Colonic mucosa (tissue), 1 donor: Measurements from ENCODE around the gene EDN3.

- PRO-cap, result no peak
These were observed 2.7 kb downstream of the PMEPA1 start for GRCh38 chr20:57707120-57707607.

DNA sequence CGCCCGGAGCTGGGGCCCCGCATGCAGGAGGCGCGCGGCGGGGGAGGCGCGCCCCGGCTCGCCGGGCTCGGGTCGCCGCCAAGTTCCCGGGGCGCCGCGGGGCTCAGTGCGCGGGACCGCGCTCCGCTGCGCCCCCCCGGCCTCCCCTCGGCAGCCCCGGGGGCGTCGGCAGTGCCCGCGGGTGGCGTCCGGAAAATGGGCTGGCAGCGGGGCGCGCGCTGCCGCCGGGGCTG is 250 bp downstream of the PMEPA1 start:
- PRO-cap, result no peak

DNA sequence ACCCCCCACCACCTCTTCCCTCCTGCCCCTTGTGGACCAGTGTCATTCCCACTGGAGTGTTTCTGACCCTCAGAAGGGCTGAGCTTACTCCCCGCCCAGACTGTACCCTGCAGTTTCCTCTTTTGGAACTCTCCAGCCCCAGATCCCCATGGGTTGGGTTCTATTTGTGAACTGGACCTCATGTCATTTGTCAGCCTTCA is 92.4 kb upstream of the PMEPA1 start:
- PRO-cap, result no peak

DNA sequence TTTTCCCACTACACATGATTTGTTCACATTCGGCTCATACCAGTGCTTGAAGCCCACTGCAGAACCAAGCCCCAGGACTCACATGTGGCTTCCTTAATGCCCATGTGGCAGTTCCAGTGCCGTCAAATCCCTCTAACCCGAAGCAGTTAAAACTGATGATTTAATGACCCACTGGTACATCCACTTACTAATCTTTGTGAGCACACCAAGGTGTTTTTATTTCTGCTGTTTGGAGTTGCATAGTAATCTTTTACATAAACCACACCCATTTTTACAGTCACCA is 154.3 kb upstream of the C20orf85 start:
- PRO-cap, result unidirectional peak, minus-strand start at position 134 of the sequence

GRCh38 chr20:58039432-58040288 is 111.0 kb upstream of the C20orf85 start:
- PRO-cap, result no peak

DNA sequence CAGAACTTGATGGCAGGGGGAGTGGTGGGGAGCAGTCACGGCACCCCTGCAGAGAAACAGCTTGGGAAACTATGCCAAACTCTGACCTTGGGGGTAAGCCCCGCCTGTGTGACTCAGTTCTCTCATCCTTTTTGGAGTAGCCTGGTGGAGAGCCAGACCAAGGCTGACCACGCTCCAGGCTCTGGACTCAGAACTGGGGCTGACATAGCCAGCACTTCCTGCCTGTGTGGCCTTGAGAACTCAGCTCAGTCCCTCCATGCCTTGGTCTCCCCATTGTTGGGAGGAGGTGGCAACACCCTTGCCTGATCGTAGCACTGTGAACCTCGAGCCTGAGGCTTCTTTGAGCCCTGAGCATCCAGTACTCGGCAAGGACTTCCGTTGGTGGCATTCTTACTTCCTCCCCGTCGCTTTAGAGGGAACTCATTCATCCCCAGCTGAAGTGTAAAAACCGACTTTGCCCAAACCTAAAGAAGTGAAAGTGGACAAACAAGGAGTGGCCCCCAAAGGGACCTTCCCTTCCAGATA is 76.0 kb upstream of the C20orf85 start:
- PRO-cap, result no peak

DNA sequence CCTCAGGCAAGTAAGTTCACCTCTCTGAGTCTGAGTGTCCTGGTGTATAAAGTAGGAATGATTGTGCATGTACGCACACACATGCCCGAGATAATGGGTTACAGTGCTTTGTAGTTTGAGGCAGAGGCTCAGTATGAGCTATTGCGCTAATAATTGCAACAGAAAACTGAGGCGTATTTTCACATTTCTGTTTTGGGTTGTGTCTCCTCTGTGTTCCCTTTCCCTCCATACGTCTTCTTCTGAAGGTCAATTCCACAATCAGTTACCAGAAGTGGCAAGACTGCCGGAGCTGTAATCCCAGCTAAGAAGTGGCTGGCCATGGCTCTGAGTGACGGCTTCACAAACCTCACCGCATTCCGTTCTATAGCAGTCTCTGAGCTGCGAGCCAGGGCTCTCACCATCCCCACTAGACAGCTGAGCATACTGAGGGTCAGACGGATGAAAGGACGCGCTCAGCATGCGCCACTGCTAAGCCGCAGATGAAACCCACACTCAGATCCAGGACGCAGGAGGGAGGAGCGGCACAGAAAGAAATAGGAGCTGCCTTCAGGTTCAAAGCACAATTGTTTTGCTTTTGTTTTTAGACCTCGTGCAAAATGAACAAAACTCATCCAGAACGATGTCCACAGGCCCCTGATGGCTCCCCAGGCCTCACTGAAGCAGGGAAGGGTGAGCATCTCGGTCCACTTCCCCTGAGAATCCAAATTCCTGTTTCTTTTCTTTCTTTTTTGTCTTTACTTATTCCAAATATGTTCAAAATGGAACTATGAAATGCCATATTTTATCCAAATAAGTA is 20.1 kb upstream of the C20orf85 start:
- PRO-cap, result no peak

- PRO-cap, result no peak
These were observed 27.0 kb downstream of the RAB22A start for GRCh38 chr20:58336453-58337062.

GRCh38 chr20:58338755-58339133 is 29.2 kb downstream of the RAB22A start:
- PRO-cap, result no peak

- PRO-cap, result no peak
These were observed 40.0 kb upstream of the STX16 start for GRCh38 chr20:58610960-58611594.

- PRO-cap, result no peak
These were observed 27.2 kb upstream of the STX16 start for GRCh38 chr20:58623651-58624515.

DNA sequence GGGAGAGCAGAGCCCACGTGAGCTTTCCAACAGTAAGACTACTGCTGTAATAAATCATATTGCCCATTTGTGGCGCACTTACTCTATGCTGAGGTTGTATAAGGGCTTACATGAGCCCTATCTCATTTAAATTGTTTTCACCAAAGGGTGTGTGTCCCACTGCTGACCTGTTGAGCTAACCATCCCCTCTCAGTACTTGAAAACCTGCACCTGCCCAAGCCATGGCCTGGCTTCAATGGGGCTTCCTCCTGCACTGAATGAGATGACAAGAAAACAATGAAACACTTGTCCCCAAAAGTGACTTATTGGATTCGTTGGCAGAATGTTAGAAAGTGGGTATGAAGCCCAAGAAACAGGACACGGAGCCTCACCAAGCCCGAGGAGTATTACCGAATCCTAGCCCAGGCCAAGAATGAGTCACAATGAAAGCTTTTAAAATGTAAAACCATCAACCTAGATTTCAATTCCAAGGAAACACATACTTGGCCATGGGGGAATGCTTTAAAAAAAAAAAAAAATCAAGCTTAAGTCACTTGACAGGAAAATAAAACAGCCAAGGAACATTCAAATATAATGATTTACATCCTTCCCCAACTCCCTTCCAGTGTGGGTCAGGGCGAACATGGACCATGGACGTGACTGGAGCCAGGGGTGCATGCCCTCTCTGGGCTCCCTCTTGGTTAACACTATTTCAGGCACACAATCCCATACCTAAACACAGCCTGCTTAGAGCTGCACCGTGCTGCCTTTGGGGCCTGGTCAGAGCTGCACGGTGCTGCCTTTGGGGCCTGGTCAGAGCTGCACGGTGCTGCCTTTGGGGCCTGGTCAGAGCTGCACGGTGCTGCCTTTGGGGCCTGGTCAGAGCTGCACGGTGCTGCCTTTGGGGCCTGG is 3.2 kb upstream of the STX16 start:
- PRO-cap, result no peak

DNA sequence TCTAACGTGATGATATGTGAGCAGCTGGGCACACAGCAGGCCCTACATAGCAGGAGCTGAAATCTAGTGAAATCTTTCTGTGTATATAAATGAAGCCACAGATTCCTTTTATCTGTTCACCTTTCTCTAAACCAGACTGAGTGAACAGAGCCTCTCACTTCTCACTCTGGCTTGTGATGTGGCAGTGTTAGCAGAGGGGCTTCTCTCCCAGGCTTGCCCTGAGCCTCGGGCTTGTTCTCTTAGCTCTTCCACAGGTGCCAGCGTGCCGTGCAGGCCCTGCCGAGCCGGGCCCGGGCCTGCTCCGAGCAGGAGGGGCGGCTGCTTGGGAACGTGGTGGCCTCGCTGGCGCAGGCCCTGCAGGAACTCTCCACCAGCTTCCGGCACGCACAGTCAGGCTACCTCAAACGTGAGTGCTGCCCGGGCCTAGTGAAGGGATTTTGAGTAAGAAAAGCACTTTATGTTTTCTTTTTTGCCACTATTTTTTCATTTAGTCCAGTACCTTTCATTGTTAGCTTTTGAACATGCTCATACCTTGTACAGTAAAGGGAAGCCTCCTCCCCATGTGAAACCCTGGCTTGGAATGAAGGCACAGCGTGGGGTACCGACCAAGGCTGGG is 18.1 kb downstream of the STX16 start:
- PRO-cap, result no peak

DNA sequence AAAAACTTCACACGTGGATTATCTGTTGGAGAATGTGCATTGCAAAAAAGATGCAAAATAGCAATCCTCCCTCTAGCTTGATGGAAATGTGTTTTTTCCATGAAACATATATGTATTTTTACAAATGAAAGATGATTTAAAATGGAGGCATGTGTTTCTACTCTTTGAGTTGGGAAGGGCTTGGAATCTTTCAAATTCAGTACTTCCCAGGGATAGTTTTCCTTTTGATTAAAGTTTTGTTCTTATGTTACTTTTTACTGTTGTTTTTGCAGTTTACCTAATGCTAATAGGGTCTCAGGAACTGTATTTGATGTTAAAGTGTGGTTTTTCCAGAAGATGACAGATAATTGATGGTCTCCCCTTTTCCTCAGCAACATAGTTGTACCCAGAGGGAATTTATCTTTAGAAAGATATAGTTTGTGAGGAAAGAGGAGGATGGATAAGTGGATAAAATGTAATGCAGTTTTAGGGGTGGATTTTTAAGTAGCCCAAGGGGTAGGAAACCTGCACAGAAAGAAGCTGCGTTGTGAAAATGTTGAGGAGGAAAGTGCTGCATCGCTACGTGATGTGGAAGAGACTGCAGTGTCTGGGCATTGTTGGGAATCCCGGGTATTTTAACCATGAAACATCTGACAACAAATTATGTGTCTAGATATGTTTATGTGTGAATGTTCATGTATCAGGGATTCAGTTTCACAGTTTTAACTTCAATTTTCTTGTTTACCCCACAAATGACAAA is 3.5 kb downstream of the GNAS start:
- PRO-cap, result no peak

GRCh38 chr20:59002227-59002570 is 4.9 kb downstream of the CTSZ start:
- PRO-cap, result no peak

GRCh38 chr20:59002571-59003730 is 4.1 kb downstream of the CTSZ start:
- PRO-cap, result no peak

DNA sequence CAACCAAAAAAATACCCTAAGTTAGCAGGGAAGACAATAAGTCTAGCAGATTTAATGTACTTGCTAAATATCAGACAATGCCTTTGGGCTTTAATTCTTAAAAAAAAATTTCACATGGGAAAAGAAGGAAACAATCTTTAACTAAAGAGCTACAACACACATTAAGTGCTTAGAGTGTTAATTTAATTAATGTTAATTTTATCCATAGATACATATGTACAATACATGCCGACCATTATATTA is 325 bp downstream of the TUBB1 start:
- PRO-cap, result no peak

- PRO-cap, result no peak
These were observed 21.2 kb upstream of the PRELID3B start for GRCh38 chr20:59063756-59064132.

GRCh38 chr20:59149498-59150619 is 13.8 kb upstream of the ZNF831 start:
- PRO-cap, result no peak

DNA sequence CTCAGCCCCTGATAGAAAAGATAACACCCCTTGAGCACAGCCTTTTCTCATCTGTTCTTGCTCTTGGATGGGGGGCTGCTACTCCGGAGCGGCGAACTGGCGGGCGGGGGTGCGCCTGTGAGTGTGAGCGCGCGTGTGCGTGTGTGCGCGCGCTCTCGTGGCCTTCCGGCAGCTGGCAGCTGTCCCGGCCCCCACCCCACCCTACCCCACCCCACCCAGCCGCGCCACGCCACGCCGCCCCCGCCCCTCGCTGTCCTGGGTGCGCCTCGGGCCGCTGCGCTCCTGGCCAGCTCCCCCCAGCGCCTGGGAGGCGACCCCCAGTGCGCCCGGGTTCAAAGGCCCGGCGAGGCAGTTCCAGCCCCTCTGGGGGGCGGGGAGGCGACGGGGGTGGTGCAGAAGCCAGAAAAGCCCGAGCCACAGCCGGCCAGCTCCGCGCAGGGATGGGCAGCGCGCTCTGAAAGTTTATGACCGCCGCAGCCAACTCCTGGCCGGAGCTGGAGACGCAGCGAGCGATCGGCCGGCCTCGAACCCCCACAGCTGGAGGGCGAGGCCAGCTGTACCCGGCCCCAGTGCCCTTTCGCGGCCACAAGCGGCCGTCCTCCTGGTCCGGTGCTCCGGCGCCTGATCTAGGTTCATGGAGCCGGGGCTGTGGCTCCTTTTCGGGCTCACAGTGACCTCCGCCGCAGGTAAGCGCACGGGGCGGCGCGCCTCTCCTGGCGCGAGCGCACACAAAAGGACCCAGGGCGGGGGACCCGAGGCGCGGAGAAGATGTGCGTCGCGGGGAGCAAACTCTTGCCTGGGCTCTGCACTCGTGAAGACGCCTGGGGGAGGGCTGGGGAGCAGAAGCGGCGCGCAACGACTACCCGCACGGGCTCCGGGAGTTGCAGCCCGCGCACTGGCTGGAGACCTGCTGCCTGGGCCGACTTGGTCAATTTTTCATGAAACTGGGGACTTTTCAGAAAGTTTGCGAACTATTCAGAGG is at the start of gene EDN3:
Gene EDN3 (plus strand): TSS at position 433 of the 982 bp plus-strand sequence.
- PRO-cap, result bidirectional peak, plus-strand start at position 423 of the sequence, minus-strand start at position 174 of the sequence